ReNcell CX (cell line): ENCODE measurements around a stretch of chr10.

DNA sequence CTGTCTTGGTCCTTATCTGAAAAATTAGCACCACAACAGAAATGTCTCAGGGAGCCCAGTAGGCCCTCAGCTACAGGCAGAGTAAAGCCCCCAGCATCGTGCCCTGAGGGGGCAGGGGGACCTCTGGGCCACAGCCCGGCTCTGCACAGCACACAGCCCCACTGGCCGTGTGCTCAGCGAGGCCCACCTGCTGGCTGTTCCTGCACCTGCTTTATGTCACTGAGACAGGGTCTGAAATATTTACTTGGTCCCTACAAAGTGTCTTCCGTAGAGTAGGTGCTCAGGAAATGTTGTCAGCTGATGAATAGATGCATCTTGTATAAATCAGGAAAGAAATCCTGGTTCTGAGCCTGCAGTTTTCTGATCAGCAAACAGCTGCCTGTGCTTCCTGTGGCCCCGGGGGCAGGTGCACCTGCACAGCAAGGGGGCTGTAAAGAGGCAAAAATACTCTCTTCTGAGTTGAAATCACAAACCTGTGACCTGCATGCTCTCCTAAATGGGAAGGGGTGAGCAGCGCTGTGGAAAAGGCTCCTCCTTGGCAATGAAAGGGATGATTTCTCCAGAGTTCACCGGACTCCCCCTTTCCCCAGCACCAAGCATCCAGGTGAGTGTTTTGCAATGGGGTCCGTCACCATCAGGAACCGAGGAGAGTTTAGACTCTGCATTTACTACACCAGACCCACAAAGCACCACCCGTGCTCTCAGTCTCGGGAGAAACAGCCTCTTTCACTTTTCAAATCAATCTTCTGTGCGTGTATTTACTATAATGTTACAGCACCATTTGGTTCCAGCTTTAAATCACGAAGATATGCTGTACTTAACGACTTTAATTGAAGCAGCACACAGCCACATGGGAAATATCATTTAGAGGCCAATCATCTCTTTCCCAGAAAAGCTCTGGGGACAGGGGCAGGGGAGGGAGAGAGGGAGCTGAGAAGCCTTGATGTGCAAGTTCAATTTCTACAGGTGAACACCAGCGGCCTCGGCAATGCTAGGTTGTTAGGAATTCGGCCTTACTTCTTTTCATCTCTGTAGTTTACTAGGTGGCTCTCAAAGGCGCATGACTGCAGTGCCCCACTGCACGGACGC lies 155.1 kb downstream of the SVIL start:
- PRO-cap: no peak

- PRO-cap: no peak
Observed at GRCh38 chr10:29481545-29481909, 153.2 kb downstream of the SVIL start.

GRCh38 chr10:29484478-29484878 lies 150.3 kb downstream of the SVIL start:
- PRO-cap: no peak

GRCh38 chr10:29646316-29647145 lies 11.8 kb upstream of the SVIL start:
- PRO-cap: no peak

DNA sequence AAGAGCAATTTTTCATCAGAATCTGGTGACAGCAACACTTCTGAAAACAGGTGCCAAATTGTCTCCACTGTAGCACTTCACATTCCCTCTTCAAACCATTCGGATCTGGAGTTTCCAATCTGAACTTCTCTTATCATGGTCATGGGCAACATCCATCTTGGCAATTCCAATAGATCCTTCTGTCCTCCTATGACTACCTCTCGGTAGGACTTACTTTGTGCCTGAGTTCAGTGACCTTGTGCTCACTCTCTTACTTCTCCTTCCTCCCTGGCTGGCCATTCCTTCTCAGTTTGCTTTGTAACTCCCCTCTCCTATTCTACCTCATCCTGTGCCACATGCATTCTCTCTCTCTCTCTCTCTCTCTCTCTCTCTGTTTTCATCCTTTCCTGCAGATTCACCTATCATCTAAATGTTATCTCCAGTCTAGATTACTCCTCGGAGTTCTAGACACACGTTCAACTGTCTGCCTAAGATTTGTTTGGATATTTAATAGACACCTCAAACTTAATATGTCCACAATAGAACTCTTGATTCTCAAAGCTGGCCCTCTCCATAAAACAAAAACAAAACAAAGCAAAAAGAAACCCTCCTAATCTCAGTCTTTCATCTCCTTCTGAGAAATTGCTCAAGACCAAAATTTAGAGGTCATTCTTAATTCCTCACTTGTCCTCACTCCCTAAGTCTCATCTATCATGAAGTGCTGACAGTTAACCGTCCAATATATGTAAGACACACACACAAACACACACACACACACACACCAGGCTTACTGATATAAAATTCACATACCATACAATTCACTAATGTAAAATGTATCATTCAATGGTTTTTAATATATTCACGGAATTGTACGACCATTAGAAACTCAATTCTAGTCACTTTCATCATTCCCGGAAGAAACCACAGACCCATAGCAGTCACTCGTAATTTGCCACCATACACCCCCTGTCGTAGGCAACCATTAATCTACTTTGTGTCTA lies 16.8 kb upstream of the SVIL start:
- PRO-cap: no peak

DNA sequence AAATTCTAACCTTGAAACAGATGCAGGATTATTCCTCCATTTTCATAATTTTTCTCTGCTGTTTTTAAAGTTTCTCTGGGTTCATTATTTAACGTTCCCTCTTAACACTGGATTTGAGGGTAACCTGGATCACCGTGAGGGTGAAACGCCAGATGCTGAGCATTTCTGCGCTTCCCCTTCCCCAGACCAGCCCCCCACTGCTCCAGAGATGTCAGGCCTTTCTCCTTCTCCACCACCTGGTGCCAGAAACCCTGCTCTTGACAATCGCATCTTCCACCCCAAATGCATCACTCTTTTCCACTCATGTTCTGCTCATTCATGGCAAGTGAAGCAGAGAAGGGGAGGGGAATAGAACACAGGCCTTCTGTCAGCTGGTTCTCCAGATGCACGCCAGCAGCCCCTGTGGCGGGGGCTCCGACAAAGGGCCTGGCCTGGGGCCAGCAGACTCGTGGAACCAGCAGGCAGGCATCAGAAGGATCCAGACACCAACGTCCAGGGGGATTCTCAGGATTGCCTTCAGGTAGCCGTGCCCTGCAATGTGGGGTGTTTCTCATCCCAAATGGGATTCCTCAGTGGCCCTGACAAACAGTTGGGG lies 68.5 kb upstream of the SVIL start:
- PRO-cap: no peak

GRCh38 chr10:29820729-29821702 lies 186.2 kb upstream of the SVIL start:
- PRO-cap: no peak

GRCh38 chr10:29881586-29881773 lies 177.9 kb downstream of the JCAD start:
- PRO-cap: no peak

GRCh38 chr10:29895454-29896050 lies 163.8 kb downstream of the JCAD start:
- PRO-cap: no peak

- PRO-cap: no peak
Observed at GRCh38 chr10:30026911-30028258, 32.0 kb downstream of the JCAD start.

GRCh38 chr10:30041628-30042328 lies 17.6 kb downstream of the JCAD start:
- PRO-cap: no peak

DNA sequence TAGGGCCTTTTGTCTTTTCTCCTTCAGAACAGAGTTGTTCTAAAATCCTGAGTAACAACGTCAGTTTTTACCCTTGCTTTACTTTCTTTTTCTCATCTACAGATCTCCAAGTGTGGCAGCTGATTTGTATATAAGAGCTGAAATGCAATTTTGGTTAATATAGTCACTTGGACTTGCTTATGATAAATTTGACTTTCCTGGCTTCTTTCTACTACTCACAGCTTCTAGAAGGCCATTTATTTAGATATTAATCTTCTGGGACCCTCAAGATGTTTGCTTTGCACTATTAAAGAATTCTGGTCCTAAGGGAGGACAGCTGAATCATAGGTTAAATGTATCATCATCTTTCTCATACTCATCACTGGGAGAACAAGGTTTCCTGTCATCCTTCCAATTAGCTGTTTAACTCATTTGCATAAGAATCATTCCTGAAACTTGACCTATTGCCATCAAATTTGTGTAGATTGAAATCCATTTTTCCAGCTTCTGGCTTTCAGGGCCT lies 4.0 kb downstream of the MAP3K8 start:
- PRO-cap: no peak

DNA sequence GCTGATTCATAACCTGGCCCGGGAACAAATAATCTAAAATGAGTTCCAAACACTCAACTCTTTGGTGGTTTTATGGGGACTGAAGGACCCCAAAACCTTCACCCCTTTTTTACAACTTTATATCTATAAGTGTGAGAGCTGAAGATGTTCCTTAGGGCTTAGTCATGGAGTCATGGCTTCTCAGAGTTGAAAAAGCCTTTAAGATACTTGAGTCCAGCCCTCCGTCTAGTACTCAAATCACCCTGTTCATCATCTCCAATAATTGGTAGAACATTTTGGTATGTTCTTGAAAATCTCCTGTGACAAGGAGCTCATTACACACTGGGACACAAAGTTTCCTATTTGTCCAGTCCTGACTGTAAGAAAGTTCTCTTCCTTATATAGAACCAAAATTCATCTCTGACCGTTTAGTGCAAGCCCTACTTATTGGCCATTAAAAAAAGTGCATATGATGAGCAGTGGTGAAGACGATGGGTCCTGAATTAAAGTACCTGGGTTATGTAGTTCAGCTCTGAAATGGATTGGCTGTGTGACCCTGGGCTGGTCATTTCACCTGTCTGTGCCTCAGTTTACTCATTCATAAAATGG lies 8.8 kb downstream of the MAP3K8 start:
- PRO-cap: no peak

DNA sequence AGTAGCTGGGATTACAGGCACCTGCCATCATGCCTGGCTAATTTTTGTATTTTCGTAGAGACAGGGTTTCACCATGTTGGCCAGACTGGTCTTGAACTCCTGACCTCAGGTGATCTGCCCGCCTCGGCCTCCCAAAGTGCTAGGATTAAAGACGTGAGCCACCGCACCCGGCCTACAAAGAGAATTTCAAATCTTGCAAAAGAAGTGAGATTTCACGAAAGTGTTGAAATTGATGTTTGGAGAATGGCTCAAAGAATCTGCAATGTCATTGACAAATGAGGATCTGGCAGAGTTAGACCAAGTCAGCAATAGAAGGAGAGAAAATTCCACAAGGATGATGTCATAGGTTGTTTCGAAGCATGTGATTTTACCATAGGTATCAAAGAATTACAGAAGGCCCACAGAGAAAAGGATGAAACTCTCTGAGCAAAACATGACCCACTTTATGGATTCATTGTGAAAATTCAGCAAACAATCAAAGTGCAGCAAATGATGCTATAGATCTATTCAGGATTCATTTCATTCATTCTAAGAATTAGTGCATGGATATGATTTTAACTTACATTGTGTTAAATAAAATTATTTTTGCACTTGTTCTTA lies 71.6 kb downstream of the LYZL2 start:
- PRO-cap: no peak

DNA sequence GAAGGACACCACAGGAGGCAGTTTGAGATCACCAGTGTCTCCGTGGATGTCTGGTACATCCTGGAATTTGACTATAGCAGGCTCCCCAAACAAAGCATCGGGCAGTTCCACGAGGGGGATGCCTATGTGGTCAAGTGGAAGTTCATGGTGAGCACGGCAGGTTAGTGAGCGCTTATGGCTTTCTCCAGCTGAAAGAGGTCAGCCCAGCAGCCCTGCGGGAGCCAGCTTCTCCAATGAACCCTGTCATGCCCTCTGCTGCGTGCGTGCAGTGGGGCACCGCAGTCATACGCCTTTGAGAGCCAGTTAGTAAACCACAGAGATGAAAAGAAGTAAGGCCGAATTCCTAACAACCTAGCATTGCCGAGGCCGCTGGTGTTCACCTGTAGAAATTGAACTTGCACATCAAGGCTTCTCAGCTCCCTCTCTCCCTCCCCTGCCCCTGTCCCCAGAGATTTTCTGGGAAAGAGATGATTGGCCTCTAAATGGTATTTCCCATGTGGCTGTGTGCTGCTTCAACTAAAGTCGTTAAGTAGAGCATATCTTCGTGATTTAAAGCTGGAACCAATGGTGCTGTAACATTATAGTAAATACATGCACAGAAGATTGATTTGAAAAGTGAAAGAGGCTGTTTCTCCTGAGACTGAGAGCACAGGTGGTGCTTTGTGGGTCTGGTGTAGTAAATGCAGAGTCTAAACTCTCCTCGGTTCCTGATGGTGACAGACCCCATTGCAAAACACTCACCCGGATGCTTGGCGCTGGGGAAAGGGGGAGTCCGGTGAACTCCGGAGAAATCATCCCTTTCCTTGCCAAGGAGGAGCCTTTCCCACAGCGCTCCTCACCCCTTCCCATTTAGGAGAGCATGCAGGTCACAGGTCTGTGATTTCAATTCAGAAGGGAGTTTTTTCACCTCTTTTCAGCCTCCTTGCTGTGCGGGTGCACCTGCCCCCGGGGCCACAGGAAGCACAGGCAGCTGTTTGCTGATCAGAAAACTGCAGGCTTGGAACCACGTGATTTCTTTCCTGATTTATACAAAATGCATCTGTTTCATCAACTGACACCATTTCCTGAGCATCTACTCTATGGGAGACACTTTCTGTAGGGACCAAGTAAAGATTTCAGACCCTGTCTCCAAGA lies 75.3 kb upstream of the LYZL2 start:
- PRO-cap: no peak

DNA sequence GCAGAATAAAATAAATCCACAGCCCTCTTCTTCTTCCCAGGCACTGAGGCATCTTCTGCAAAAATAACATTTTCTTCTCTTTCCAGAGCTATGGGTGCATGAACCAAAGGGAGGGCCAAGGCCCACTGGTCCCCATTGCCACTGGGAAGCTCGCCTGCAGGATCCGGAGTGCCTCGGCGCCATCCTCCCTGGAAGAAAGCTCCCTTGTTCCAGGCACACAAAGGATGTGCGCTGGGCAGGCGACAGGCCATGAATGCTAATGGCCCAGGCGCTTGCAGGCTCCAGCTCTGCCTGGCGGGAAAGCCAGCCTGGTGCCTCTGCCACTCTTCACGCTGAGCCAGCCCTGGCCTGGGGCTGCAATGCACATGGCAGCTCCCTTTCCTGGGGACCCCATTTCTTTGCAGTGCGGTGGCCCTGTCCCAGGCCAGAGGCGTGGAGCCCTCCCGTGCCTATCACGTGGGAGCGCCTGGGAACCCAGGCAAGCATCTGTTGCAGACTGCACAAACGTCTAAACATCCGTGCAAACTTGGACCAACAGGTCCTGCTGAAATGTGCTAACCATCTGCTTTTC lies 152.0 kb upstream of the LYZL2 start:
- PRO-cap: bidirectional peak, plus-strand start at position 218 of the sequence, minus-strand start at position 164 of the sequence

DNA sequence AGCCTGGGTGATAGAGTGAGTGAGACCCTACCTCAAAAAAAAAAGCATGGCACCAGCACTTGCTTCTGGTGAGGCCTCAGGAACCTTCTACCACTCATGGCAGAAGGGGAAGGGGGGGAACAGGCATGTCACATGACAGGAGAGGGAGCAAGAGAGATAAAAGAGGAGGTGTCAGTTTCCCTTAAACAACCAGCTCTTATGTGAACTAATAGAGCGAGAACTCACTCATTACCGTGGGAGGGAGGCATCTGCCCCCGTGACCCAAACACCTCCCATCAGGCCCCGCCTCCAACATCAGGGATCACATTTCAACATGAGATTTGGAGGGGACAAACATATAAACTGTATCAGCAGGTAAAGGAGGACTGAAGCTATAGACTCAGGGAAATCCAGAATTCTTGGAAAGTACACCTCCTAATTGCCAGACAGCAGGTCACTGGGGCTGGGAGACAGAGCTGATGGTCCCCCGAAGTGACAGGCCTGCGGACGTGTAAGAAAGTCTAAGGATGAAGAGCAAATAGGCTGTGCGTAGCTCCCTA lies 186.6 kb upstream of the LYZL2 start:
- PRO-cap: no peak

- PRO-cap: bidirectional peak, plus-strand start at chr10:31032491, minus-strand start at chr10:31032378
Observed at GRCh38 chr10:31032178-31032891, 670 bp upstream of the ZNF438 start.

GRCh38 chr10:31134022-31134896 lies 102.6 kb upstream of the ZNF438 start:
- PRO-cap: bidirectional peak, plus-strand start at chr10:31134190, minus-strand start at chr10:31133952; bidirectional peak, plus-strand start at chr10:31134575, minus-strand start at chr10:31134418; bidirectional peak, plus-strand start at chr10:31134933, minus-strand start at chr10:31134752

- PRO-cap: bidirectional peak, plus-strand start at chr10:31134933, minus-strand start at chr10:31134752
Observed at GRCh38 chr10:31134897-31135114, 103.1 kb upstream of the ZNF438 start.